Urinary bladder (tissue), 3 donors: ENCODE measurements around a stretch of chr12.

DNA sequence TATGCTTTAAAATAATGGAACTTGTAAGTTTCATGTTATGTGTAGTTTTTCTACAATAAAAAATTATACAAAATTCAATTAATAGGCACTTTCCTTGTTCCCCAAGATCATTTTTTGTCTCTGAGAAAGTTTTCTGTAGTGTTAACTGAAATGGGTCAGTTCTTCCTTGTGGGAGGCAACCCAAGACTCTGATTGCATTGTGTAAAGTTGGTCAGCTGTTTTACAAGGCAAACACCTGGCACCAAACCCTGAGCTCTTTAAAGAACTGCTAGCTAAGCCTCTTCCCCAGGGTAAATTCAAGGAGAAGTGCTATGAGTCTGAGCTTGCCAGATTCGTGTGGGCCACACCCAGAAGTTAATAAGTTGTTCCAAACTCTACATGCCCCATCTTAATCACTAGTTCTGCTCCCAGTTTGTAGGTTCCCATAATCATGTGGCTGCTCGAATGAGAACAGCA lies 214.6 kb downstream of the BTG1 start:
- PRO-cap: no peak
- RAMPAGE, long total RNA: no peak

GRCh38 chr12:92064960-92065777 lies 80.5 kb downstream of the BTG1 start:
- PRO-cap: no peak
- RAMPAGE, long total RNA: no peak

- PRO-cap: no peak
- RAMPAGE, long total RNA: no peak
Measured at GRCh38 chr12:92070170-92070719, 75.4 kb downstream of the BTG1 start.

DNA sequence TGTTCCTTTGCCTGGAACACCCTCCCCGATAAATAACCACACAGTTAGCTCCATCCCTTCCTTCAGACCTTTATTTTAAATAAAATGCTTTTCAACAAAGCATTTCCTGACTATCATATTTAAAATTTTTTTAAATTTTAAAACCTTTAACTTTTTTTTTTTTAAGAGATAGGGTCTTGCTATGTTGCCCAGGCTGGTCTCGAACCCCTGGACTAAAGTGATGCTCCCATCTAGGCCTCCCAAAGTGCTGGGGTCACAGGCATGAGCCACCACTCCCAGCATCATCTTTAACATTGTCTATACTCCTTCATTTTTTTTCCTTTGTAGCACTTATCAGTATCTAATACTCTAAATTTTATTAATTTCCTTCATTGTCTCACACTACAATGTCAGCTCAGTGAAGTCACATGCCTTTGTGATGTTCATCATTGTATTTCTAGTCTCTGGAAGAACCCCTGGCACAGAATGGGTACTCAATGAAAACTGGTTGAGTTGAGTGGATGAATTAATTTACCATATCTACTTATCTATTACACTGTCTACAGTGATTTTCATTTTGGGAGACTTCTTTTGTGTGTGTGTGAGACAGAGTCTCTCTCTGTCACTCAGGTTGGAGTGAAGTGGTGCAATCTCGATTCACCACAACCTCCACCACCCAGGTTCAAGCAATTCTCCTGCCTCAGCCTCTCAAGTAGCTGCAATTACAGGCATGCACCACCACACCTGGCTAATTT lies 48.3 kb downstream of the BTG1 start:
- PRO-cap: no peak
- RAMPAGE, long total RNA: no peak

GRCh38 chr12:92128253-92129200 lies 17.1 kb downstream of the BTG1 start:
- PRO-cap: no peak
- RAMPAGE, long total RNA: no peak

GRCh38 chr12:92158771-92159503 lies 13.3 kb upstream of the BTG1 start:
- PRO-cap: no peak
- RAMPAGE, long total RNA: no peak

- PRO-cap: no peak
- RAMPAGE, long total RNA: no peak
Measured at GRCh38 chr12:92360288-92360893, 214.7 kb upstream of the BTG1 start.

- PRO-cap: no peak
- RAMPAGE, long total RNA: no peak
Measured at GRCh38 chr12:92403736-92404316, 258.2 kb upstream of the BTG1 start.

GRCh38 chr12:92502711-92503343 lies 200.0 kb upstream of the PLEKHG7 start:
- PRO-cap: no peak
- RAMPAGE, long total RNA: no peak

GRCh38 chr12:92547001-92547352 lies 155.8 kb upstream of the PLEKHG7 start:
- PRO-cap: no peak
- RAMPAGE, long total RNA: no peak

GRCh38 chr12:92547740-92548343 lies 154.9 kb upstream of the PLEKHG7 start:
- PRO-cap: no peak
- RAMPAGE, long total RNA: no peak

DNA sequence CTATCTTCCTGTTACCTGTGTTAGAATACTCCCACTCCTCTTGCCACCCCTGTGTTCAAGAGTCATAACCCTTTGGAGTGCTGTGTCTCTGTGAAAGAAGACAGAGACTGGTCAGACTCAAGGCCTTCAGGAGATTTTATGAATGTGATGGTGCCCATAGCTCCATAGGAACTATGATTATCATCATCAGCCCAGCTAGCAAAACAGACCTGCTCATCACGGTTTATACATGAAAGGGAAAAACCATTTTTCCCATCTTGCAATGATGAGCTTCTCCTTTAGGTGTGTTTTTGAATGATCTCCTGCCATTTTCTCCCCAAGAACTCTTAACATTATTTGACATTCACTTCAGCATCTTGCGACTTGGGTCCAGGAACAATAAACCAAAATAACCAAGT lies 113.1 kb upstream of the PLEKHG7 start:
- PRO-cap: no peak
- RAMPAGE, long total RNA: no peak

DNA sequence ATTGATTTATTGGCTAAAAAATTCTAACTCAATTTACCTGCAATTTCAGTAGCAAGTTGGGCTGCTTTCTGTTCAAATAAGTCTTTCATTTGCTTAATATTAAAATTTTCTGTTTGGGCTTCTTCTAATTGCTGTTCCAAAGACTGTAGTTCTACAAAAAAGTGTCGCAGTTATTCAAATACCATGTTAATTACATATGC lies 76.3 kb downstream of the EEA1 start:
- PRO-cap: no peak
- RAMPAGE, long total RNA: no peak

- PRO-cap: no peak
- RAMPAGE, long total RNA: no peak
Measured at GRCh38 chr12:92973401-92974094, 44.5 kb upstream of the EEA1 start.

GRCh38 chr12:92977034-92977782 lies 48.1 kb upstream of the EEA1 start:
- PRO-cap: no peak
- RAMPAGE, long total RNA: no peak

- PRO-cap: no peak
- RAMPAGE, long total RNA: no peak
Measured at GRCh38 chr12:93019495-93020383, 90.6 kb upstream of the EEA1 start.

GRCh38 chr12:93122455-93123306 lies 193.6 kb upstream of the EEA1 start:
- PRO-cap: no peak
- RAMPAGE, long total RNA: no peak

DNA sequence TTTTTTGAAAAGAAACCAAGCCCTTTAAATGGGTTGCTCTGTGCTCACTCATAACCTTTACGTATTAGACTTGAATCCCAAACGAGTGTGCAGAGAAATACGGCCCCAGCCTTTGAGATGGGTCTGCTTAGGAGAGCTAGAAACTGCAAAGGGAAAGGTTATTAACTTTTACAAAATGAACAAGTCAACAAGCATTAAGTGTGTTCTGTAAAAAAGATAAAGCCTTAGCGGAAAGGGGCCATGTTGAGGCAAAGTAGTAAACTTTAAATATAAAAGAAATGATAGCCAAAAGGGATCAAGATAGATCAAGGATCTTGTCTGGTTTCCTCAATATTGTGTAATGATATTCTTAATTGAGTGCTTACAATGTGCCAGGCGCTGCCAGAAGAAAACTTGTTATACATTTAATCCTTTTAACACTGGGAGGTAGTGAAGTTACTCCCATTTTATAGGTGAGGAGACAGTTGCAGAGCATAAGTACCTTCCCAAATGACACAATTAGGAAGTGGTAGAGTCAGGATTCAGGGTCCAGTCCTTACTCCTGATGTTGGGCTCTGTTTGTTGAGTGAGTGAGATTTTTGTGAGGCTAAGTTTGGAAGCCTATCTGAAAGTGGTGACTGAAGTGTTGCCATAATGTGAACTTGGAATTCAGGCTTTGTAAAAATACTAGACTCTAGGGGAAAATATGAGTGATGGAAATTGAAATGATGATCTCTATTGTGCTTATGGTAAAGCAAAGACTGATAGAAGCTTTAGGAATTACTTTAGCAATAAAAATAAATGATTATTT lies 2.1 kb downstream of the NUDT4 start:
- PRO-cap: no peak
- RAMPAGE, long total RNA: no peak

- PRO-cap: no peak
- RAMPAGE, long total RNA: no peak
Measured at GRCh38 chr12:93404687-93405982, 27.4 kb downstream of the NUDT4 start.

DNA sequence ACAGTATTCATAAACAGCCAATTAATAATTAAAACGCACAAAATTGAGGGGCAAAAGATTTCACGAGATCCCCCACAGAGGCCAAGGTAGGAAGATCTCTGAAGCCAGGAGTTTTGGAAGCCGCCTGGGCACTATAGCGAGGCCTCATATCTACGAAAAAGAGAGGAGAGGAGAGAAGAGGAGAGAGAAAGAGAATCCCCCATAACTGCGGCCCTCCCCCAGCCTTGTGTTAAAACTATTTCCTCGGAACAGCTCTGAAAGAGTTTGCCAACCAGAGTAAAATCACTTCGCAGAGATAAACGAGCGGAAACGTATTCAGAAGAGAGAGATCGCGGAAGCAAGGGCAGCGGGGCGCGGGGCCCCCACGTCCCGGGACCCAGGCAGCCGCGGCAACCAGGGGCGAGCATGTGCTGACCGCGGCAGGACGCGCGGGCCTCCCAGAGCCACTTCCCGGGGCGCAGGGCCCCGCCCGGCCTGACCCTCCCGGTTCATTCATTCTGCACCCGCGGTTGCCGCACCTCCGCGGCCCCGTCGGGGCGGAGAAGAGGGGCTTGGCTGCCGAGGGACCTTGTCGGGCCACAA lies 784 bp downstream of the UBE2N start:
- PRO-cap: no peak
- RAMPAGE, long total RNA: no peak